Sigmoid colon (tissue), 4 donors: ENCODE measurements around a stretch of chr9.

DNA sequence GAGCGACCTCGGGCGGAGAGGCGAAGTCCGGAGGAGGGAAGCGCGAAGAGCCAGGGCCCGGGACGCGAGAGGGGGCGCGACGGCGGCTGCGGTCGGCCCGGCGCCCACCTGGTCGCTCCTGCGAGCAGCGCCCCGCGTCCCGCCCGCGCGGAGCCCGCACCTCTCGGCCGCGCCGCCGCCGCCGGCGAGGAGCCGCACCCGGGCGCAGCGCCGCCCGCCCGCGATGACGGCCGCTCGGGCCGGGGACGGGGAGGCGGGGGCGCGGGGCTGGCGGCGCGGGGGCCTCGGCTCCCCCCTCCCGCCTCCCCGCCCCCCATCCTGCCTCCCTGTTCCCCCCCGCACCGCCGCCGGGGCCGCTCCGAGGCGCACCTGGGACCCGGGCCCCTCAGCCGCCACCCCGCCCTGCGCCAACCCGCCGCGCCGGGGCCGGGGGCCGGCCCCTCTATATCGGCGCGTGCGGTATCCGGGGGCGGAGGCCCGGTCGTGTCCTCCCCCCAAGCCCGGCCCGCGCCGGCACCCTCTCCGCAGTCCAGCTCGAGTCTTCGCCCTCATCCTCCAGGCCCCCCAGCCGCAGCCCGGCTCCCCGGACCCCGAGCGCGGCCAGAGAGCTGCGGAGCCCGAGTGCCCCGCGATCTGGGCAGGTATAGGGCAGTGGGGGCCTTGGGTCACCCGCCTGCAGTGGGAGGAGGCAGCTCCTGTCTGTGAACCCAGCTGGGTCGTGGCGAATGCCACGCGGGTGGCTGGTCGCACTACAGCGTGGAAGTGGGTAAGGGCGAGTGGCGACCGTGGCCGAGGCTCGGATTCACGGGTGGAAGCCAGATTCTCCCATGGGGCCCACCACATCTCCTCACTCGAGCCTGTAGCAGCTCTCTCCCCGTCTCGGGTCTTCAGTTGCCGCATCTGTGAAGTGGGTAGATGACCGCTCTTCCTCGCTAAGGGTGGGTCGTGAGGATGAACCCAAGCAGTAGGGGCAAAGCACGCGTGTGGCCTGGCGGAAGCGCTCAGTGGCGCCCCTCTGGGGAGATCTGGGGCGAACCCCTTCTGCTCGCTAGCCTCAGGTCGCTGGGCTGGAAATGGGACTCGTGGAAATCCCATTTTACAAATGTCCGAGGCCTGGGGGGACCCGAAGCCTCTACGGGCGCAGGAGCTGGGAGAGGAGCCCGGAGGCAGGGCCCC lies 2.2 kb downstream of the NR5A1 start:
- PRO-cap: no peak
- RAMPAGE, long total RNA, 4 experiments: no peak in any of the 4 experiments

DNA sequence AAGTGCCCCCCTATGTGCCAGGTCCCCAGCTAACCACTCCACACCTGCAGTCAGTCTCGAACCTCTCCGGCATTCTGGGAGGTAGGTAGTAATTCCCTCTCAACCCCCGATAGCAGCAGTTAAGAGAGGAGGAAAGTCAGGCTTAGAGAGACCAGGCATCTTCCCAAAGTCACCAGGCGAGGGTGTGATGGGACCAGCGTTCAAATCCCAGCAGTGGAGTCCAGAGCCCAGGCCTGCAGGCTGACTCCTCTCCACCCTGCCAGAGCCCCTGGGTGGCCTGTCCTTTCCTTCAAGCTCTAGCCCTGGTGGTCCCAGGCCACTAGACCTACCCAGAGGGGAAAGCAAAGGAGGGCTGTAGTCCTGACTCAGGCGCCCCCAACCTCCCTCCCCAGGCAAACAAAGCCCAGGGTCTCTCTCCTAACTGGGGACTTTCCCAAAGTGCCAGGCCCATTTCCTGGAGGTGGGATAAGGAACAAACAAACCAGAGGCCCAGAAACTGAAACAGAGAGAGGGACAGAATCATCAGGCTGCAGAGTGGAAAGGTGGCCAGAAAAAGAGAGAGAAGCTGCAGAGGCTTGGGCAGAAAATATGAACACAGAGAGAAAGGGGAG lies 4.3 kb upstream of the NR5A1 start:
- PRO-cap: no peak
- RAMPAGE, long total RNA, 4 experiments: no peak in any of the 4 experiments

DNA sequence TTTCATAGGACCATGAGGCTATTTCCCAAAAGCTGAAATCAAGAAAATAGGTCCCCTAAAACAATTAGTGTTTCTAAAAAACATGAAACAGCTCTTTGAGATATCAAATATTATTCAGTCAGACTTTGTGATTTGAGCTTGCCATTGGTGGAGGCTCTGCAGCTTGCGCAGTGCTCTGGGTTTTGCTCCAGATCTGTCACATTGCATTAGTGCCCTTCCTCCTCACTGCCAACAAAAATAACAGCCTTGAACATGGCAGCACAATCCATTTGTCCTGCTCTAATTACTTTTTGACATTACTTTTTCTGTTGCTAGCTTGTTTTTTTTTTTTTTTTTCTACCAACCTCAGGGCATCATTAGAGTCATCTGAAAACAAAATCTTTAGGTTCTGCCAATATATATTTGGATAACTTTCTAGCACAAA lies 117.4 kb upstream of the NR5A1 start:
- PRO-cap: no peak
- RAMPAGE, long total RNA, 4 experiments: no peak in any of the 4 experiments

GRCh38 chr9:124793095-124793443 lies 16.1 kb downstream of the OLFML2A start:
- PRO-cap: no peak
- RAMPAGE, long total RNA, 4 experiments: no peak in any of the 4 experiments

DNA sequence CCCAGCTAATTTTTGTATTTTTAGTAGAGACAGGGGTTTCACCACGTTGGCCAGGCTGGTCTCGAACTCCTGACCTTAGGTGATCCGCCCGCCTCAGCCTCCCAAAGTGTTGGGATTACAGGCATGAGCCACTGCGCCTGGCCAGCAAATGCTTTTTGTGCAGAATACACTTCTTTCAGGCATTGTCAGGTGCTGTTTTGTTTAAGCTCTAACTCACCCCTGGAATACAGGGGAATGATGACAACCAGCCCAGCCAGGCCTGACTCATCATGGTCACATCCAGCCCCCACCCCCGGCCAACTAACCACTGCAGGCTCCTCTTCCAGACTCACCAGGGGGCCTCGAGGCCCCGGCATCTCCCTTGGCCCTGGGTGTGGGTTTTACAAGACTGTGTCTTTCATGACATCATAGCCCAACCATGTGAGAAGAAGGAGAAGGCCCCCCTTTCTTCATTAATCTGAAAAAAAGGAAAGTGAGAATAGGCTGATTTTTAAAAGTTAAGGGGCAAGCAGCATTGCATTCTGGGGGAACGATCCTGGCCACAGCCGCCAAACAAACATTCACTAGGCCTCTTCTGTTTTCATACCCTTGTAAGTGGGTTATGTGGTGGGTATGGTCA lies 35.5 kb downstream of the OLFML2A start:
- PRO-cap: no peak
- RAMPAGE, long total RNA, 4 experiments: no peak in any of the 4 experiments

- PRO-cap: unidirectional peak, minus-strand start at chr9:124852210
- RAMPAGE, long total RNA, 4 experiments: no peak in any of the 4 experiments
Observed at GRCh38 chr9:124852066-124852458, 1.2 kb upstream of the WDR38 start.

DNA sequence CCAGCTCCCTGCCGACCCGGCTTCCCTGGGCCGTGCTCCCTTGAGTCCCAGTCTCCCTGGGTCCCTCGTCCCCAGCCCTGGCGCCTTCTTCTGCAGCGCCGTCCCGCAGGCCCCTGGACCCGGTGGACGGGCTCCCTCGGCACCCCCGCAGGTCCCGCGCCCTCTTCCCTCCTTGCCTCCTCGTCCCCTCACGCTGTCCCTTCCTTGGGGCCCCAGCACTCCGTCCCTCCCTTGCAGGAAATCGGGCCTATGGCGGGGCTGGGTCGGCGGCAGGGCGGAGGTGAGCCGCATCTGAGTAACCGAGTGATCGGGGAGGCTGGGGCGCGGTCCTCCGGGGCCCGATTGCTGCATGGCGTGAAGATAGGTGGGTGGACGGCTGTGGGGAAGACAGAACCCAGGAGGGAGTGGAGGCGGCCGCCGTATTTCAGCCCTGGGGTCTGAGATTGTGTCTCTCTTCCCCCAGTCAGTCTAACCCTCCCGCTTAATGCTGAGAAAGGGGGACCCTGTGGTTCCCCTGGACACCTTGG lies 7.7 kb downstream of the ARPC5L start:
- PRO-cap: no peak
- RAMPAGE, long total RNA, 4 experiments: no peak in any of the 4 experiments

GRCh38 chr9:124873468-124874254 lies 11.7 kb downstream of the ARPC5L start:
- PRO-cap: no peak
- RAMPAGE, long total RNA, 4 experiments: no peak in any of the 4 experiments

DNA sequence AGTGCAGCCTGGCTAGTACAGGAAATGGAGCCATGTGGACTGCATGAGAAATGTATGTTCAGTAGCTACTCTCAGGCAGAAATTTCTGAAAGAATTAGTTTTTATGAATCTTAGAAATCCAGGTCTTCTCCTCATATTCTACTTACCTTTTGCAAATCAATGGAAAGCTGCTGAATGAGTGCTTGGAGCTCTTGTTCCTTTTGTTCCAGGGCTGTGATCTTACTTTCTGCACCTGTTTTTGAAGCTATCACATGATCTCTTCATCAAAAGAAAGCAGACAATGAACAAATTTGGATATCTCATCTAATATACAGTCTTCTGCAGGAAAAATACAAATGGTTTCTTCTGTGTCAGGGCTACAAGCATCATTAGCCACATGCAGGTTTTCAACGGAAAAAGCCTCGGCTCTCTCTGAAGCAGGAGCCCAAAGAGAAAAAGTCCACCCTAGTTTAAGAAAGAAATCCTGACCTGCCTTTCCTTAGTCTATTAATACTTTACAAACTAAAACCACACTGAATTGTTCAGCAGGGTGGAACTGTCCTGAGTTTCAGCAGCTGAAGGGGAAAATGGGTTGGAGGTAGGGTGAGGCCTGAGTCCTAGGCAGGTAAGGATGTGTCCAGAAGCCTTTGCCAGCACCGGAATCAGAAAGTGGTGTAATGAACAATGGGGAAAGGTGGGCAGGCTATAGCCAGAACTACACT lies 19.8 kb downstream of the GOLGA1 start:
- PRO-cap: no peak
- RAMPAGE, long total RNA, 4 experiments: no peak in any of the 4 experiments

DNA sequence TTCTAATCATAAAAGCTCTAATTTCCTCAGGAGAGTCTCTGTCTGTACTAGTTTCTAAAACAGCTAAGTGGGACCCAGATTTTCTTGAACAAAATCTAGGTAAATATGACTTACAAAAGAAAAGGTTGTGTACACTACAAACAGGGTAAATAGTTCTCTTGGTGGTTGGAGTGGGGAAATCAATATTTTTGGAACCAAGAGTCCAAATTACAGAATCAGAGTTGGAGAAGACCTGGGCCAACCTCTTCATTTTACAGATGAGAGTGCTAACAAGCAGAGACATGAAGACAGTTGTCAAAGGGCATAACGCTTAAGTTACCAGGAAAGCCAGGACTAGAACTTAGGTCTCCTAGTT lies 9.2 kb upstream of the GOLGA1 start:
- PRO-cap: no peak
- RAMPAGE, long total RNA, 4 experiments: no peak in any of the 4 experiments

- PRO-cap: no peak
- RAMPAGE, long total RNA, 4 experiments: no peak in any of the 4 experiments
Observed at GRCh38 chr9:125188499-125189395, 856 bp downstream of the PPP6C start.

DNA sequence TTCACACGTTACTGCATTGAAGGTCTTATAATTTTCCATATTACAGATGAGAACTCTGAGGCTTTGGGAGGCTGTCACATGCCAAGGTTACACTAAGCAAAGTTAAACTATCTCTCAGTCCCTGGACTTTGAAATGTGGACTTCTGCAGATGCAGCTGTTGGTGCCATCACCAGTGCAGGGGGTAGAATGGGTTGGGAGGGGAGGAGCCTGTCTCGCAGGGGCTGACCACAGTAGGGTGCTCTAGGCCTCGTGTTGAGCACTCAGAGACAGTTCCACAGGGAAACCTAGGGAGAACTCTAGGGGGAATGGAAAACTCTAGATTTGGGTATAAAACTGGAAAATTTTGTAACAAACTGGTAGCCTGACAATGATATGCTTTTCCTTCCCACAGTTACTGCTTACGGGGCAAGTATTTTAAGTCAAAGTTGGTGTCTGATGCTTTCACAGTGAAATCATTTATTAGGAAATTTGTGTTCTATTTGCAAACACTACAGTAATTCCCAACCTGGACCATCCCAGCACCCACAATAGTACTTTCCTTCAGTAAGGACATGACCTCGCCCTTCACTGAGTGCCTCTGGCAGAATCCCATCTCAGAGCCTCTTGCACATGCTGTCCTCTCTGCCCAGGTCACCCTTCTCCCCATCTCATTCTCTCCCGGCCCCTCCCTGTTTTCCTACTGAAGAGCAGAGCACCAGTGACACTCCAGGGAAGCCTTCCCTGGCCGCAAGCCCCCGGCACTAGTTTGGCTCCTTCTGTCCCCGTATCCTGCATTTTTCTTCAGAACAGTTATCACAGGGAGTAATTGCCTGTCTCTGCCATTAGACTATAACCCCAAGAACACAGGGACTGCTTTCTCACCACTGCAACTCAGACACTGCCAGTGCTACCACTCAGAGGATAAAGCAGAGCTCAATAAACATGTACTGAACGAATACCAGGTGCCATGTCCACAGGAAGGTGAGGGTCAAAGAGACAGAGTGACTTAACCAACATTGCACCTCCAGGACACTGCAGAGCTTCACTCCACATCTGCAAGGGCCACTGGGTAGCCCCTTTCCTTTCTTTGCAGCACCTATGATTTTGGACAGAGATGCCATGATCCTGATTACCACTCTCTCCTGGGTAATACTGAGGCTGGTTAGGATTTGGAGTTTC lies 220.5 kb downstream of the MAPKAP1 start:
- PRO-cap: no peak
- RAMPAGE, long total RNA, 4 experiments: no peak in any of the 4 experiments

- PRO-cap: no peak
- RAMPAGE, long total RNA, 4 experiments: no peak in any of the 4 experiments
Observed at GRCh38 chr9:125534832-125535112, 172.2 kb downstream of the MAPKAP1 start.

- PRO-cap: no peak
- RAMPAGE, long total RNA, 4 experiments: no peak in any of the 4 experiments
Observed at GRCh38 chr9:125675246-125675876, 31.6 kb downstream of the MAPKAP1 start.

- PRO-cap: no peak
- RAMPAGE, long total RNA, 4 experiments: no peak in any of the 4 experiments
Observed at GRCh38 chr9:125704024-125704801, 2.8 kb downstream of the MAPKAP1 start.

DNA sequence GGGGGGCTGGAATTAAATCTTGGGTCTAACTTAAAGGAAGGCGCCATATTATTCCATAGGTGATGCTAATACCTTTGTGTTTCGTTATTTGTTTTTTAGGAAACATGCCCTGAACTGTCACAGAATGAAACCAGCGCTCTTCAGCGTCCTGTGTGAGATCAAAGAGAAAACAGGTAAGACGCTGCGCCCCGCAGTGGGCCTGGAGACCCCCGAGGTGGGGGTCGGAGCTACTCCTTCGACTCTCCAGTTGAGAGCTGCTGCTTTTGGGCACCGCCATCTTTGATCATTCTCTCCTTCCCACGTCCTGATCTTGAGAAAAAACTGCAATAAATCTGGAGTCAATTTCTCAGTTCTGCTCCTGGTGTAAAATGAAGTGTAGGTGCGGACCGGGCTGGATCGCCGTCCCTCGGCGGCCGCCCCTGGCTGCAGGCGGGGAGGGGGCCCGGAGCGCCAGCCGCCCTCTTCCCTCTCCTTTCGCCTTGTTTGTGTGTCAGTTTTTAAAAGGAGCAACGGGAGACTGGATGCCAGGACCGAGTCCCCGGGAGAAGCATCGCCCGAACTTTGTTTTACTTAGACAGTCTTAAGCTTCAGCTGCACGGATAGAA lies 1.4 kb downstream of the PBX3 start:
- PRO-cap: unidirectional peak, minus-strand start at position 476 of the sequence
- RAMPAGE, long total RNA, 4 experiments: no peak in any of the 4 experiments

- PRO-cap: no peak
- RAMPAGE, long total RNA, 4 experiments: no peak in any of the 4 experiments
Observed at GRCh38 chr9:126367674-126368182, 41.1 kb downstream of the MVB12B start.

- PRO-cap: no peak
- RAMPAGE, long total RNA, 4 experiments: start-site peak on the plus strand in 1 of 4 experiments, at chr9:126421672-126421706 at its widest, 5 reads per replicate
Observed at GRCh38 chr9:126421410-126422455, 95.1 kb downstream of the MVB12B start.

DNA sequence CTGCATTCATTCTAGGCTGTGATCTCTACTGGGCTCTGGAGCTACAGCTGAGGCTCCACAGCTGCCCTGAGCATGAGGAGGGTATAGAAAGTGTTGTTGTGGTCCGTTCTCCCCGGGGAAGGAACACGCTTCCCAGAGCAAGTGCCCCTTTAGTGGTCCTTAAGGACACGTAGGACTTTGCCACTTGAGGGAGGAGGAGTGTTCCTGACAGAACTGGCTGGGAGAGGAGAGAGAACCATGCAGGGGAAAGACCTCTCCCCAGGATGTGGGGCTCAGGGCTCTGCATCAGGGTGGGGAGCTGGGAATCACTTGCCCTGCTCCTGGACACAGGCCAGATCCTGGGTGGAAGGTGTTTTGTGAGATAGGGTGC lies 117.3 kb upstream of the LMX1B start:
- PRO-cap: no peak
- RAMPAGE, long total RNA, 4 experiments: no peak in any of the 4 experiments

DNA sequence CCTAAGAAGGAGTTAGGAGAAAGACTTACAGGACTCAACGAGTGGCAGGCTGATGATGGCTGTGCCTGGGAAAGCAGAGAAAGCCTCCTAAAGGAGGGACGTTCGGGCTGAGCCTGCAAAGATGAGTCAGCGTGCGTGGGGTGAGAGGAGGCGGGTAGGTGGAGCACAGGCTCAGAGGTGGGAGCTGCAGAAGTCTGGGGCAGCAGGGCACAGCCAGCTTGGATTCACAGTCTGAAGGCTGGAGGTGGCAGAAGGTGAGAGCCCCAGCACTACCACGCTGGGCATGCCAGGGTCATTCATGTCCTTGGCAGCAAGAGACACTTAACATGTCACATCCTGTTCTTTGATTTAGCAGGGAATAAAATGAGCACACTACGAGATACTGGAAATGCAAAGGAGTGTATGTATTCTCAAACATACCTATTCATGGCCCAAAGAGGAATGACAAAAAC lies 90.9 kb downstream of the LMX1B start:
- PRO-cap: no peak
- RAMPAGE, long total RNA, 4 experiments: no peak in any of the 4 experiments